ENCODE measurements around a stretch of chr1.

DNA sequence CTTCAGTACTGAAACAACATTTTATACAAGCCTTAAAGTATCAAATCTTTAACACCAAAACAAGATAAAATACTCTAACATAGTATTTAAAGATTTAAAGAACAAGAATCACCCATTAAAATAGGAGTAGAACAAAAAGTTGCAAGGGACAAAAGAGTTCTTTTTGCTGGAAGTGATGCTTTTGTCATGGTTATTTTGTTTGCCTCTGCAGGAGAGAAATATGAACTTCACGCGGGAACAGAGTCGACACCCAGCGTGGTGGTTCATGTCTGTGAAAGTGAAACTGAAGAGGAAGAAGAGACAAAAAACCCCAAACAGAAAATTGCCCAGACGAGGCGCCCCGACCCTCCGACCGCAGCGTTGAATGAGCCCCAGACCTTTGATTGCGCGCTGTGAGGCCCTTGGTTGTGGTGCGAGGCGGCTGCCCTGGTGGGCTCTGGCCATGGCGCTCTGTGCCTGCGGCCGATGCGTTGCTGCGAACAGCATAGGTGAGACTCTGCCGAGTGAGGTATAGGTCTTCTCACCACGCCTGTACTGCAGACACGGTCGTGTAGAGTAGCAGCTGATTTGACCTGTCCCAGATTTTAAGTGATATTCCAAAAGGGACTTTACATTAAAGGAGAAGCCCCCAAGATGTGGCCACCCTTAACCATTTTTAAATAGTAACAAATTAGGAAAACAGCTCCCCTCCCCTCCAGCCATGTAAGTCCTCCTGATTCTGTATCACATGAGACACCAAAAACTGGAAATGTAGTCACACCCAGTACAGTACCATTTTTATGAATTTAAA, 20.8 kb upstream of the NCMAP start:
- PRO-cap, 2 experiments: no peak in any of the 2 experiments
- RAMPAGE, long total RNA, 4 experiments: no peak in any of the 4 experiments

DNA sequence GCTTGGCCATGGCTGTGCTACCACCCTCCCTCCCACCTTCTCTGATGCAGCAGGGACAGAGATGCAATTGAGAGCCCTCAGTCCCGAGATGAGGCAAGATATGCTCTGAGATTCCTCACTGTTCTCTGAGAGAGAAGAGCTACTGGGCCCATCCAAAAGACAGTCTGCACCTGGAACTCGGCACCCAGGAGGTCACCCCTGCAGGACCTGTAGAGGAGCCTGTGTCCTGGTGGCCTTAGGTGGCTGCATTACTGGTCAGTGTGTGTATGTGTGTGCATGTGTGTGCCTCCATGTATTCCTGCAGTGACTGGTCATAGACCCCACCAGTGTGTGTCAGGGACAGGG, 33.5 kb downstream of the NCMAP start:
- PRO-cap, 2 experiments: no peak in any of the 2 experiments
- RAMPAGE, long total RNA, 4 experiments: no peak in any of the 4 experiments

DNA sequence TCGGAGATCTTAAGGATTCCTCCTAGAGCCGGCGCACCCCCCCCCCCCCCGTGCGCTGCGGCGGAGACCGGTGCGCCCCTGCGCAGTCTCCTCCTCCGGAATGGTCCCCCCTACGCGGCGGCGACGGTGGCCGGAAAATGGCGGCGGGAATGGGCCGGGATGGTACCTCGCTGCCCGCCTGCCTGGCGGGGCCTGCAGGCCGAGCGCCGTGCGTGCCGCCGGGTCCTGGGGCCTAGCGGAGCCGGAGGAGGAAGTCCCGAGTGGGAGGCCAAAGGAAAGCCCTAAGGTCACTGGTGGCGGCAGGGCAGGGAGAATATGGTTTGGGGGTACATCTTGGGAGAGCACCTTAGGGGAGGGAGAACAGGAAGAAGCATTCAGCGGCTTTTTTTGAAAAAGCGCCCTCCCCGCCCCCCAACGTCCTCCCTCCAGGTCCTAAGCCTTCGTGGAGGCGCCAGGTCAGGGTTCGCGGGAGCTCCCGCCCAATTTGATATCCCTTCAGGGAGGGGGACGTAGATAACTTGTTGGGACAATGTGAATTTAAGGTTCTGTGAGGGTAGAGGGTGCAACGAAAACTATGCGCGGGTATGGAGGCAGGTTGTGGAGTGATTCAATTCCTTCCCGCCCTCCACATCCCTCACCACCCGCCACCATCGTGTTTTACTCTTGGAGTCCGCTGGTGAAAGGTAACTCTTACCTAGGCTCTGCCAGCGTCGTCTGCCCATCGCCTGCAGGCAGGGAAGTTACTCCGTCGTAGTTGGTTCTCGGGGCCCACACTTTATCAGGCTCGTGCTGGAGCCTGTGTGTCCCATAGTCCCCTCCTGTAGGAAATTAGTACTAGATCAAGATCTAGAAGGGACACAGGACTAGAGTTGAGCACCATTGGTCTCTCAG, 590 bp downstream of the SRRM1 start:
- PRO-cap, 2 experiments: peak in 1 of 2 experiments; most common plus-strand start position 135 of the sequence (in 1)
- RAMPAGE, long total RNA, 4 experiments: no peak in any of the 4 experiments

DNA sequence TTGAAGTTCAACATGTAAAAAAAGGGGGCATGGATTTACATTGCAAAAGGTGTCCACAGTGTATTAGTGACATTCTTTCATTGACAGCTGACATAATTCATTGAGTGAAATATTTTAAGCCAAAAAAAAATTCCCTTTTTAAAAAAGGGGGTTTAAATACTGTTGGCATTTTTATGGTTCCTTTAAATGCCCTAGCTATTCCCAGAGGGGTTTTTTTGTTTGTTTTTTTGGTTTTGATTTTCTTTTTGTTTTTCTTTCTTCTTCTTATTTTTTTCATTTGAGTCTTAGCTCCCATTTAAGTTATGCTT, 29.3 kb downstream of the SRRM1 start:
- PRO-cap, 2 experiments: no peak in any of the 2 experiments
- RAMPAGE, long total RNA, 4 experiments: no peak in any of the 4 experiments

DNA sequence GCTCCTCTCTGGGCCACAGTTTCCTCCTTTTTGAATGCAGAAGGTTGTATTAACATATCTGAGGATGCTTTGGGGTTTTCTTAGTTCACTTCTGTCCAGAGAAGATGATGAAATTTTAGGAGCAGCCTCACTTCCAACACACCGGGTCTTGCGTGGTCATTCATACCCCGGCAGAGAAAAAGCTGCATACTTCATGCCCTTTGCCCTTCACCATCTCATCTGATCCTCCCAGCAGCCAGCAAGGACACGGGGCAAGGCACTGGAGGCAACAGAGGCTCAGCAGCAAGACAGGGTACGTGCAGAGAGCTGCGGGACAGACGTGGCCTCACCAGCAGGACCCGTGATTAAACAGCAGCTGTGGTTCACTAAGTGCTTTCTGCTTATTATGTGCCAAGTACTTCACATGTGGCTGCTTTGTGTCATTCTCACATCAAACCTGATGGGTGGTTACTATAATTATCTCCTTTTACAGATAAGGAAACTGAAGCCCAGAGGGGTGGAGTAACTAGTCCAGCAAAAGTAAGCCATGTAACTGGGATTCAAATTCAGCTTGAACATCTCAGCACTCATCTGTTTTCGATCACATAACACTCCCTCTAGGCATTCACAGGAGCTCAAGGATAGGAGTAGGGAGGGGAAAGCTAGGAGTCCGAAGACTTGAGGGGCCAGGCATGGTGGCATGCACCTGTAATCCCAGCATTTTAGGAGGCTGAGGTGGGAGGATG, 51.0 kb upstream of the CLIC4 start:
- PRO-cap, 2 experiments: peak in 1 of 2 experiments; most common plus-strand start position 504 of the sequence (in 1); most common minus-strand start position 346 of the sequence (in 1)
- RAMPAGE, long total RNA, 4 experiments: no peak in any of the 4 experiments

GRCh38 chr1:24745685-24746145, 468 bp downstream of the CLIC4 start:
- PRO-cap, 2 experiments: no peak in any of the 2 experiments
- RAMPAGE, long total RNA, 4 experiments: no peak in any of the 4 experiments

- PRO-cap, 2 experiments: no peak in any of the 2 experiments
- RAMPAGE, long total RNA, 4 experiments: start-site peak on the plus strand in 1 of 4 experiments, at chr1:24761031-24761060 at its widest, 20 reads per replicate
Measured at GRCh38 chr1:24760688-24761151, 15.5 kb downstream of the CLIC4 start.

DNA sequence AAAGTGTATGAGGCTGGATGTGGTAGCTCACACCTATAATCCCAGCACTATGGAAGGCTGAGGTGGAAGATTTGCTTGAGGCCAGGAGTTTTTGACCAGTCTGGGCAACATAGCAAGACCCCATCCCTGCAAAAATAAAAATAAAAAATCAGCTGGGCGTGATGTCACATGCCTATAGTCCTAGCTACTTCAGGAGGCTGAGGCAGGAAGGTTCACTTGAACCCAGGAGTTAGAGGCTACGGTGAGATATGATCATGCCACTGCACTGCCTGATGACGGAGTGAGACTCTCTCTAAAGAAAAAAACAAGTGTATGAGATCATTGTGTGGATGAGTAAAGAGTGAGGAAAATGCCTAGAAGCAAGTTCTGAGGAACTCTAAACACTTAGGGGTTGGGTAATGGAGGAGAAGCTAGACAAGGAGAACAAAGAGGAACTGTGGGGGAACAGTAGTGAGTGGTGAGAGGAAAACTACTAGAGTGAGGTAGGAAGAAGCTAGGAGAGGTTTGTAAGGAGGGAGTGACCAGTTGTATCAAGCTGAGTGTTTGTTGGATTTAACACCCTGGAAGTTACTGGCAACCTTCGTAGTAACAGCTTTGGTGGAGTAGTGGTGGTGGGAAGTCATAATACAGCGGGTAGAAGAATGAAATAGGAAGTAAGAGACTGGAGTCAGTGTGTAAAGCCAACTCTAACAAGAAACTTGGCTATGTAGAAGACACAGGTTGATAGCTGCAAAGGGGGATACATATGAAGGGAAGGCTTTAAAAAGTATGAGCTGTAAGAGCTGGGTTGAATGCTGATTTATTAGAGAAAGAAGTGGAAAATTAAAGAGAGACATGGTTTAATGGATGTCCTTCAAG, 17.1 kb downstream of the CLIC4 start:
- PRO-cap, 2 experiments: no peak in any of the 2 experiments
- RAMPAGE, long total RNA, 4 experiments: start-site peak on the plus strand in 1 of 4 experiments, centred at positions 277 to 599 of the sequence, 5 to 10 reads per replicate

- PRO-cap, 2 experiments: no peak in any of the 2 experiments
- RAMPAGE, long total RNA, 4 experiments: no peak in any of the 4 experiments
Measured at GRCh38 chr1:24911322-24912010, 18.6 kb downstream of the RUNX3 start.

DNA sequence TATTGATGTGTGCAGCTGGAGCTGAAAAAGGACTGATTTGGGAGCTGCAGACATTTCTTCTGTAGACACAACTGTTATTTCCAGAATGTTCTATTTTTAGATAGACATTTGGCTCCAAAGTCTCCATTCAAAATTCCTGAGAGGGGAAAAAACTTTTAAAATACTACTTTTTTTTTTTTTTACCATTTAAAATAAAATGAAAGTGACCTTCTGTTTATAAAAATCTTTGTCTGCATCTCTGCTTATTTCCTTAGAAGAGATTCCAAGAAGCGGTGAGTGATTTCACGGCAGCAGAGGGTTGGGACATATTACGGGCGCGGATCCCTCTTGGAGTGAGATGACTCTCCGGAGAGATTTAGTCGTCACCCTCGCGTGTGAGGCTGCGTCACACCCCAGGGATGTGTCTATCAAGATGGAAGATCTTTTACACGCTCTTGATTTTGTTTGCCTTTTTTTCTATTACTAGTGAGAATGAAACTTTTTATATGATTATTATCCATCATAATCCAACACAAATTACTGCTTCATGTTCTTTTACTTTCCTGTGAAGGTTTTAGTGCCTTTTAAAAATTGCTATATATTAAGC, 9.9 kb downstream of the RUNX3 start:
- PRO-cap, 2 experiments: no peak in any of the 2 experiments
- RAMPAGE, long total RNA, 4 experiments: no peak in any of the 4 experiments

DNA sequence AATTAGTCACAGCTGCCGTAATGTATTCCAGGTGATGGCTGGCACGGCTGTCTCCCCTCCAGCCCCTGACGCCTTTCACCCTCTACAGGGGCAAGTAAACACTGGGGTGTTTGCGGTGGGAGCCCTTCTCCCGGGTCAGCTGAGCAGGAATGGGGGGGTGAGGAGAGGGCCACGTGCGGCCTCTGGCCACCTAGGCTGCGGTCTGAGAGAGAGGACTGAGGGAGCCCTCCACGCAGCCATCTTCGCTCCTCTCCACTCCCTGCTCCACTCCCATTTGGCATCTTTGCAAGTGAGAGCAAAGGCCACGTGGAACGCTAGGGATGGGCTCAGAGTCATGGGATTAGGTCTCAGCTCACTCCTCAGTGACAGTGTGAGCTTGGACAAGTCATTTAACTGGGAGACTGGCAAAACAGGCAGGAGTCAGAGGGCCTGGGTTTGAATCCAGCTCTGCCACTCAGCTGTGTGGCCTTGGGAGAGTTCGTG, 125.1 kb downstream of the SYF2 start:
- PRO-cap, 2 experiments: no peak in any of the 2 experiments
- RAMPAGE, long total RNA, 4 experiments: no peak in any of the 4 experiments

DNA sequence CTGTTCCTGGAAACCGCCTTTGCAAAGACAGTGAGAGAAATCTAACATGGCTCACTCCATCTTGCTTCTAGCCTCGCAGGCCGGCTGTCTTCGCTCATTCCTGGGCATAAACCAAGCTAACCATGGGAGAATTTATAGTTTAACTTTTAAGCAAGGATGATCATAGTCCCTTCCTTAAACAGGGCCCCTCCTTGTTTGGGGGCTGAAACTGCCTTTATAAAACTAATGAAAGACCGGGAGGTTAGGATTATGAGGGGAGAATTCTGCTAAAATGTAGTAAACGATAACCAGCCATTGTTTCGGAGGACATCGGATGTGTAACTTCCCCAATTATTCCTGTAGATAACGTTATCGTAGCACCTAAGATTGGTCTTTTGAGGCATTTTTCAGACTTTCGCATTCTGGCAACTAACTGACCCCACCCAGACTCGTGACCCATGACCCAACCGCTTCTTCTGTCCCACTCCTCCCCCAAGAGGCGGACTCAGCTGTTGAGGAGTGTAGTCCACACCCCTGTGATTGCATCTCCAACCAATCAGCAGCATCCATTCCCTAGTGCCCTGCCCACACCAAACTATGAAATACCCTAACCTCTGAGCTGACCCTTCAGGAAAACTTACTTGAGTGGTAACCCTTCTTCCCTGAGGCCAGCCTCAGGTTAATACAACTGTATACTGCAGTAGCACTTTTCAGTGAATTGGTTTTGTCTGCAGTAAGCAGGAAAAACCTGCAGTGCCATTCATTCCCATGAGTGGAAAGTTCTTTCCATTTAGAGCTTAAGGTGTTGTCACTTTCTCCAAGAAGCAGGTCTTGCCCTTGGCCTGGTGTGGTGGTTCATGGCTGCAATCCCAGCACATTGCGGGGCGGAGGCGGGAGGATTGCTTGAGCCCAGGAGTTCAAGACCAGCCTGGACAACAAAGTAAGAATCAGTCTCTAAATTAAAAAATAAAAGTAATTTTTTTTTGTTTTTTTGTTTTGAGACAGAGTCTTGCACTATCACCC, 772 bp upstream of the SYF2 start:
- PRO-cap, 2 experiments: peak in 2 of 2 experiments; most common minus-strand start position 439 of the sequence (in 2)
- RAMPAGE, long total RNA, 4 experiments: start-site peak on the plus strand in 1 of 4 experiments, centred at position 180 of the sequence, 5 reads per replicate

GRCh38 chr1:25244702-25245138, 2.5 kb downstream of the RSRP1 start:
- PRO-cap, 2 experiments: no peak in any of the 2 experiments
- RAMPAGE, long total RNA, 4 experiments: no peak in any of the 4 experiments

GRCh38 chr1:25472678-25473461, 42.2 kb downstream of the MACO1 start:
- PRO-cap, 2 experiments: no peak in any of the 2 experiments
- RAMPAGE, long total RNA, 4 experiments: start-site peak on the plus strand in 1 of 4 experiments, at chr1:25473051-25473429 at its widest, 5 reads per replicate

- PRO-cap, 2 experiments: no peak in any of the 2 experiments
- RAMPAGE, long total RNA, 4 experiments: no peak in any of the 4 experiments
Measured at GRCh38 chr1:25485453-25485880, 54.8 kb downstream of the MACO1 start.

GRCh38 chr1:25494221-25494773, 49.1 kb upstream of the LDLRAP1 start:
- PRO-cap, 2 experiments: no peak in any of the 2 experiments
- RAMPAGE, long total RNA, 4 experiments: start-site peak on the plus strand in 1 of 4 experiments, at chr1:25494523-25494583 at its widest, 12 reads per replicate

- PRO-cap, 2 experiments: no peak in any of the 2 experiments
- RAMPAGE, long total RNA, 4 experiments: no peak in any of the 4 experiments
Measured at GRCh38 chr1:25569392-25570415, 26.3 kb downstream of the LDLRAP1 start.

- PRO-cap, 2 experiments: no peak in any of the 2 experiments
- RAMPAGE, long total RNA, 4 experiments: no peak in any of the 4 experiments
Measured at GRCh38 chr1:25693878-25694363, 77.3 kb downstream of the MAN1C1 start.

DNA sequence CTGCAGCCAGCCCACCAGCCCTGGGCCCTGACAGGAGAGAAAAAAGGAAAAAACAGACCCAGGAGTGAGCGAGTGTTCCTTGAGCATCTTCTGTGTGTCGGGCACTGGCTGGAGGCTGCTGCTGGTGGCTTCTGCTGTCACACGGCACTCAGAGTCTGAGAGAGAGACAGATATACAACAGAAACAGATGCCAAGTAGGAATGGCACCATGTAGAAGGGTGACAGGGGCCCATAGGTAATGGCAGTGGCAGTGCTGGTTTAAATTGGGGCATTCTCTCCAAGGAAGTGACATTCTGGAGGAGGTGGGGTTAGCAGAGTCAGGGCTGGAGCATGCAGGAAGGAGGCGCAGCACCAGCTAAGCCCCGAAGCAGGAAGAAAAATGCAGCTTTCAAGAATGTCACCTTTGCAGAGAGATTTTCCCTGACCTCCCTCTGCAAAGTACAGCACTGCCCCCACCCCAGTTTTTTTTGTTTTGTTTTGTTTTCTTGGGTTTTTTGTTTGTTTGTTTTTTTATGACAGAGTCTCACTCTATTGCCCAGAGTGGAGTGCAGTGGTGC, 24.5 kb upstream of the SELENON start:
- PRO-cap, 2 experiments: no peak in any of the 2 experiments
- RAMPAGE, long total RNA, 4 experiments: no peak in any of the 4 experiments

GRCh38 chr1:25805811-25806279, 5.9 kb downstream of the SELENON start:
- PRO-cap, 2 experiments: no peak in any of the 2 experiments
- RAMPAGE, long total RNA, 4 experiments: no peak in any of the 4 experiments